Diencephalon (tissue), 2 donors: ENCODE measurements around a stretch of chr10.

DNA sequence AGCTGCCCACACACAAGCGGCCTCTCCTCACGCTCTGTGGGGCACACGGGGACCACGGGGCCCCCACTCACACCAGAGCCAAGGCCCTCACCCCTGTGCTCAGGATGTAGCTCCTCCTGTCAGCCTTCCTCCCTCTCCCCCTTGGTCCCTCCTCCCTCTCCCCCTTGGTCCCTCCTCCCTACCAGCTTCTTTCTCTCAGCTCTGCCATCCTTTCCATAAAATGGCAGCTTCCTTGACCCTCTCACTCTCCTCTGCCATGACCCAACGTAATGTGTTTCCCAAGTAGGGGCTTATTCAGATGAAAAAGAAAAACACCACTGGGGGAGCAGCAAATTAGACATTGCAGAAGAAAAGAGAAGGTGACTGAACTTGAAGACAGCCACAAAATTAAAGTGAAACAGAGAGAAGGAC lies 114.3 kb downstream of the INPP5A start:
- RAMPAGE, long total RNA: no peak

- RAMPAGE, long total RNA: no peak
Observed at GRCh38 chr10:132782156-132782408, 3.9 kb downstream of the NKX6-2 start.

GRCh38 chr10:132961066-132961568 lies 18.7 kb upstream of the CFAP46 start:
- RAMPAGE, long total RNA: no peak

DNA sequence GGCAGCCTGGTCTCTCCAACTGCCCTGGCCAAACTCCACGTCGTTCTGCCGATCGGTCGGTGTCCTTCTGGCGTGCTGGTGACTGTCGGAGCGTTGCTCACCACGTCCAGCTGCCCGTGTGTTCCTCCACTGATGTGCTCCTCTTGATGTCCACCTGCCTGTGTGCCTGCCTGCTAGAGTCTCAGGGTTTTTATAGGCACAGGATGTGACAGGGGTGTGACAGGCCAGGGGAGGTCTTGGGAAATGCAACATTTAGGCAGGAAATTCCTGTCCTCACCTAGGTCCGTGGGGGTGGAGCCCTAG lies 25.1 kb upstream of the CFAP46 start:
- RAMPAGE, long total RNA: no peak

DNA sequence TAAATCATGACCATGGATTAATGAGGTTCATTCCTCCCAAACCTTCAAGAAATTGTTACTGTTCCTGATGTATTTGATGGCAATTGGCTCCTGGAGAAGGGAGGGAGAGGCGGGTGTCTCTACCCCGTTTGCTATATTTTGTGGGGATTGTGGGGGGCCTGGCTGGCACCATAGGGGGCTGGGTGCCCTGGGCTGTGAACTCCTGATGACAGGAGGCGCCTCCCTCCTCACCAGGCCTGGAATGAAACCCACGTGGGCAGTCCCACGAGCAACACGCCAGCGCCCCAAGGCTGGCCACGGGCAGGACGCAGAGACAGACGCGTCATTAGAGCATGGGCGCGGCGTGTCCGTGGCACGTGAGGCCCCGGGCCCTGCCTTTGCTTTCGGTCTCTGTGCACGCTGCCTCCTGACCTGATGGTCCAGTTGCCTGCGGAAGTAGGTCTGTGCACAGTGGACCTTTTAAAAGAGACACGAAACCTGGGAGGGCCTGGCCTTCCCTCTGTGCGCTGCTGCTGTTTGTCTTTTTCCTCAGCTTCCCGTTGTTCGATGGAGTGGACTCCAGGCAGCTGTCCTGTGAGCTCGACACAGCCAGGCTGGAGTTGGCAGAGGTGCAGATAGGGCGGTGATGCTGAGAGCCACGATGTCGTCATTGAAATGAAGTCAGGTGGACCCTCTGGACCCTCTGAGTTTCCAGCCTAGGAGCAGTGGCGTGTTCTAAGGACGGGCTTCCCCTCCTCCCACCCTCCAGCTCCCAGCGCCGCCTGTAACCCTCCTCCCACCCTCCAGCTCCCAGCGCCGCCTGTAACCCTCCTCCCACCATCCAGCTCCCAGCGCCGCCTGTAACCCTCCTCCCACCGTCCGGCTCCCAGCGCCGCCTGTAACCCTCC lies 40.0 kb upstream of the CFAP46 start:
- RAMPAGE, long total RNA: no peak

DNA sequence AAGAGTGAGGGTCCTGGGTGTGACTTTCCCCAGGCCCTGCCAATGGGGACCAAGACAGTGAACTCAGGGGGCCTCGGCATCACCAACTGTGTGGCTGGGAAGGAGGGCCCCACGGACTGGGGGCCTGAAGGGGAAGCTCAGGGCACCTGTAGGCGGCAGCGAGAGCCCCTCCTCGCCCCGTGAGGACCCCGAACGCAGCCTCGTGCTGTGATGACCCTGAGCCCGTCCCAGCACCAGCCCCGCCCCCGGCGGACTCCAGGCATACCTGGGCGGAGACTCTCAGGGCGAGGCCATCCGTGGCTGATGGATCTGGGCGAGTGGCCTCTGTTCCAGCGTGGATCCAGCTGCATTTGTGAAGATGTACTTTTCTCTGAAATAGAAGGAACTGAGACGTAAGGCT lies 50.4 kb upstream of the CFAP46 start:
- RAMPAGE, long total RNA: no peak

DNA sequence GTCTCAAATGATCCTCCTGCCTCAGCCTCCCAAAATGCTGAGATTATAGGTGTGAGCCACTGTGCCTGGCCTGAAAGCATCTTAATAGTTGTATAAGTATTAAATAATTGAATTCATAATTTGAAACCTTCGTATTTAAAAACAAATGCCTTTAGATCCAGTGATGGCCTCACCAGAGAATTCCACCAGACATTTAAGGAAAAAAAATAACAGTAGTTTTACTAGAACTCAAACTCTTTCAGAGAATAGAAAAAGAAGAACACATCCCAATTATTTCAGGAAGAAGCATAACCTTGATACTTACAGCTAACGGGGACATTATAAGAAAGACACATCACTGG lies 6.2 kb upstream of the KNDC1 start:
- RAMPAGE, long total RNA: no peak

DNA sequence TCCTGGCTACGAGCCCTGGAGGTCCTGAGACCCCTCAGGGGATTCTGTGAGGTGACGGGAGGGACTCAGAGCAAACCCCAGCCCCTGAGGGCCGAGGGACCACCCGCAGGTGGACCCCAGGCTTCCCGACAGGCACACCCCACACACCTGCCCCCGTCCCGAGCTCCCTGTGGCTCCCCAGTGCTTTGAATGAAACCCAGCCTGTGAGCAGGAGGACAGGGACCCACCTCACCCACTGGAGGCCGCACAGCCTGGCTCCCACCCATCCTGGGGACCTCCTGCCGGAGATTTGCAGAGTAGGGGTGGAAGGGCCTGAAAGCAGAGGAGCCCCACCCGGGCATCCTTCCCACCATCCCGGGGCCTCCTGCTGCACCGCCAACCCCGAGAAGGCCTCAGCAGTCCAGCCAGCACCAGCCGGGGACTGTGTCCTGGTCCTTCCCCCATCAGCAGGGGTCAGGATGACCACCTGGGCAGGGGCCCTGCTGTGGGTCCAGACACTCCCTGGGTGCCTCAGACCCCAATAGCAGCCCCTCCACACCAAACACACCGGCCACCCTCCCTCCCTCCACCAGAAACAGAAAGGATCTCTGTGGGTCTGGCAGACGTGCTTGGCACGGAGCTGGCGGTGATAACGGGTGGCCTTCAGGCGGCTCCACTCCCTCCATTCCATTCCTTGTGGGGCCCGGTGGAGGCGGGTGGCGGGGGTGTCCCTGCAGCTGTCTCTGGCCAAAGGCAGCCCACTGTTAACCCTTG lies 14.0 kb downstream of the VENTX start:
- RAMPAGE, long total RNA: no peak

GRCh38 chr10:133254349-133254712 lies 16.7 kb downstream of the VENTX start:
- RAMPAGE, long total RNA: no peak

DNA sequence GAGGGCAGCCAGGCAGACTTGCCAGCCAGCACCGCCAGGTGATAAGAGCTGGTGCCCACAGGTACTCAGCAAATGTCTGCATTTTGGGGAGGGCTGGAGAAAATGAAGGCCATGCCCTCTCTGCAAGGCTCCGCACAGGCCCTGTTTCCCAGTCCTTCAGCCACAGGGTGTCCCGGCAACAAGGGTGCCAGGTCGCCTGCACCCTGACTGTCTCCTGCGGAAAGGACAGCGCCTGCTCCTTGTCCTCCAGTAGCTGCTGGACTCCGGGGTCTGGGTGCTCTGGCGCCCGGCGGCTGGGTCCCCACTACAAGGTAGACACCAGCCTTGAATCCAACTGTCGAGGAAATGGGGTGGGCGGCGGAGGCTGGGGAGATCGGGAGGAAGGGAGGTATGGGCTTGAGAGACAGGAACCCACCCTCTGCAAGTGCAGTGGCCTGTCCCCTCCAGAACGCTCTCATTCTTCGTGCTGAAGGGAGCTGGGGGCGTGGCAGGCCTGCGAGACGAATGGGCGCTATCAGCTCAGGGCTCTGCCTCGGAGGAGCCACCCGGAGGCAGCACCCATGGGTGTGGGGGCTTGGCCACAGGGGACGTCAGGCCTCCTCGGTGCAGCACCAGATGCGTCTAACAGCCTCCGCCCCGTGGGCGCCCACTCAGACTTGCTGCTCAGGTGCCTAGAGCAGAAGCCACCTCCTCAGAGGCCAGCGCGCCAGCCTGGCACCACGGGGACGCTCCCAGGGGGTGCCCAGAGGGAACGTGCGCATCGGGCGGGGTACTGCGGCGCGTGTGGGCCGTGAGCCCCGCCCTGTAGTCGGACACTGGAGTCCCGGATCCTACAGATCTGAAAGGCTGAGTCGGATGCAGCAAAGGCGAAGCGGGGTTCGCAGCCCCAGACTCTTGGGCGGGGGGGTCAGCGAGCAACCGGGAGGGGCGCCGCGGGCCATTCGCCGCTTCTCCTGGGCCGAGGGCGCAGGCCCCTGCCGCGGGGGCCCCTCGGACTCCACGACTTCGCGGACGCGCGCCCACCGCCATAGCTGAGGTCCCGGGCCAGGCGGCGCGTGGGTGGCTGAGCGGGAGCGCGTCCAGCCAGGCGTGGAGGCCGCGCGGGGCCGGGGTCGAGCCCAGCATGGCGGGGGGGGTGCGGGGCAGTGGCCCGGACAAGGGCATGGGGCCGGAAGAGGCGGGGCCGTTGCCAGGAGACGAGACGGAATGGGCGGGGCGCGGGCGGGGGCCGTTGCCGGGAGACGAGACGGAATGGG lies 15.4 kb downstream of the ADAM8 start:
- RAMPAGE, long total RNA: no peak

DNA sequence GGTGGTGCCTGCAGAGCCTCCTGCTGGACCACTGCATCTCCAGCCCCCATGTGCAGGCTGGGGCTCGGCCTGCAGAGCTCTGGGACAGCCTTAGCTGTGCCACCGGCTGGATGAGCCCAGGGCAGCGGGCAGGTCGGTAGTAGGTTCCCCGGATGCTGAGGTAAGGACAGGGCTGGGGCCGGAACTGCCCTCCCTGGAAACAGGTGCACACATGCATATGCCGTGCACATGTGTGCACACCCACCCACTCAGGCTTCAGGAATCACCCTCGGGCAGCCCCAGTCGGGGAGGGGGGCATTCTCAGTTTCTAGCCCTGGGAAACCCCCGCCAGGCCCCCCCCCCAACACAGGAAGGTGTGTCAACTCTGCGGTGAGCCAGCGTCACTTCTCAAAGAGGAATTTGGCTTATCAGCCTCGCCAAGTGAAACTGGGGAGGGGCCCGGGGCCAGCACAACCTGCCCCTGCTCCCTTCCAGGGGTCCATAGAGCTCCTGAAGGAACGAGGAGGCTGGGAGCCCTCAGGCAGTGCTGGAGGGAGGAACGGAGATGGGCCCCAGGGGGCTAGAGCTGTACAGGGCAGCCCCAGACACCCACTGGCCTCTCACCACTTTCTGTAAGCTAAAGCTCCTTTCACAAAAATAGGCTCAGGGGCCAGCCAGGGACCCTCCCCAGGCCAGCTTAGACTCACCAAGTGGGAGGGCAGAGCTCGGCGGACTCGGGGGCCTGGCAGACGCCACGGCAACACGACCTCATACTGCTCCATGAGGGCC lies 1.7 kb downstream of the ADAM8 start:
- RAMPAGE, long total RNA: no peak

- RAMPAGE, long total RNA: no peak
Observed at GRCh38 chr10:133388129-133388880, 5.7 kb upstream of the MTG1 start.

GRCh38 chr10:133413491-133414101 lies 10.8 kb downstream of the SPRN start:
- RAMPAGE, long total RNA: no peak

DNA sequence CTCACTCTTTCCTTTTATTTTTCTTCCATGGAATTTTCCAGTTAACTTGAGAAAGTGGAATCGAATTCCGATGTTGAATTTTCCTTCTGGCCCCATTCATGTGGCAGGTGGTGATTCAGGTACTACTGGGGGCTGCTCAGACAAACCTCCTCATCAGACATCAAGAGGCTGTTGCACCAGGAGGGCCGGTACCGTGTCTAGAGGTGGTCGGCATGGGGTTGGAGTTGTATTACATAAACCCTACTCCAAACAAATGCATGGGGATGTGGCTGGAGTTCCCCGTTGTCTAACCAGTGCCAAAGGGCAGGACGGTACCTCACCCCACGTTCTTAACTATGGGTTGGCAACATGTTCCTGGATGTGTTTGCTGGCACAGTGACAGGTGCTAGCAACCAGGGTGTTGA lies 406 bp upstream of the CYP2E1 start:
- RAMPAGE, long total RNA: no peak